Measurements from ENCODE around the genes USP17L28 and SLC2A9.

DNA sequence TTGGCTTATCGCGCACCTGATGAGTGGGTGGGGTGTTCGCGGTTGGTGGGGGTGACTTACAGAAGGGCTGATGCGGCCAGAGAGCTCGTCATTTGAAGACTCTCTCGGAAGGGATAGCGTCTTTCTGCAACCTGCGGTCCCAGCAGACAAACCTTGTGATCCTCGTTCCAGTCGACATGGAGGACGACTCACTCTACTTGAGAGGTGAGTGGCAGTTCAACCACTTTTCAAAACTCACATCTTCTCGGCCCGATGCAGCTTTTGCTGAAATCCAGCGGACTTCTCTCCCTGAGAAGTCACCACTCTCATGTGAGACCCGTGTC lies at the start of gene USP17L28:
Gene USP17L28, plus strand, starts transcription at position 177 of the 323 bp plus-strand sequence.
- RRBS = no CpG with 5 or more reads among the region's 16 CpGs

DNA sequence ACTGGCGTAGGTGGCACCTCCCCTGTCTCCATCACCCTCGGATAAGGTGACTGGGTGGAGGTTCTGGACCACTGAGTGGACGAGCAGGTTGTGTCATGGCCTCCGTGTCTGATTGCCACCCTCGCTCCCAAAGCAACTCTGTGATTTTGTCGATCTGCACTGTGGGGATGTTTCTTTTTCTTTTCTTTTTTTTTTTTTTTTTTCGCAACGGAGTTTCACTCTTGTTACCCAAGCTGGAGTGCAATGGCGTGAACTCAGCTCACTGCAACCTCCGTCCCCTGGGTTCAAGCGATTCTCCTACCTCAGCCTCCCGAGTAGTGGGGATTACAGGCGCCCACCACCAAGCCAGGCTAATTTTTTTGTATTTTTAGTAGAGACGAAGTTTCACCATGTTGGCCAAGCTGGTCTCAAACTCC lies 56.2 kb downstream of the DEFB131A start:
- RRBS = no CpG with 5 or more reads among the region's 14 CpGs

DNA sequence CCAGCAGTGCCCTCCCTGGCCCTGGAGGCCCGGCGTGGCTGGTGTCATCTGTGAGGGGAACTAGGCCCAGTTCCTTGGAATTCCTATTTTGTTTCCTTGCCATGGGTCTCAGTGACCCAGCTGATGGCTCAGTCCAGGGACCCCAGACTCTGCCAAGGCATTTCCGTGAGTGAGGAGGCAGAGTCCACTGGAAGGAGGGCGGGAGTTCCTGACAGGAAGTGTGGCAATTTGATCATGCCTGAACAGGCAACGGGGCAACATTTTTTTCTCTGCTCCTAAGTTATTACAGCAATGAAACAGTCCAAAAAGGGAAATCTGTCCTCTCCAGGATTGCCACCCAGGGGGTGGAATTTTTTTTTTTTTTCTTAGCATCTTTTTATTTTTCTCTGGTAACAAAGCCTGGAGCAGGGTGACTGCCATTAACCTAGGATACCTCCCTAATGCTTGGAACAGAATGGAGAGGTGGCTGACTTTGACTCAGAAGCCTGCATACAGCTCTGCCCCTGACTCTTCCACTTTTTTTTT lies at the start of gene SLC2A9:
Gene SLC2A9, minus strand, starts transcription at position 171 of the 525 bp plus-strand sequence.
- RRBS = no CpG with 5 or more reads among the region's 5 CpGs

GRCh38 chr4:10112080-10112681 lies 4.4 kb downstream of the WDR1 start:
- RRBS = no CpG with 5 or more reads among the region's 8 CpGs

GRCh38 chr4:10121426-10122118 lies 5.0 kb upstream of the WDR1 start:
- RRBS = 90% methylated on average over 2 of the region's 12 CpGs

DNA sequence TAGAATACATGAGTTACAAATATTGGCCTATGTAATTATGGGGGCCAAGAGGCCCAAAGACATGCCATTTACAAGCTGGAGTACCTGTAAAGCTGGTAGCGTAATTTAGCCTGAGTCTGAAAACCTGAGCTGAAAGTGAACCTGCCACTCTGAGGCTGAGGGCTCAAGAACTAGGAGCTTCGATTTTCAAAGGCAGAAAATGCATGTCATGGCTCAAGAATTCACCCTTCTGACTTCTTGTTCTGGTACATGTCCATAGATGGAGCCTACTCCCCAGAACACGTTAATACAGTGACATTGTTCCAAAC lies 115.4 kb upstream of the WDR1 start:
- RRBS = no CpG with 5 or more reads among the region's 3 CpGs

GRCh38 chr4:11066158-11067137 lies 362.2 kb downstream of the HS3ST1 start:
- RRBS = no CpG with 5 or more reads among the region's 30 CpGs

DNA sequence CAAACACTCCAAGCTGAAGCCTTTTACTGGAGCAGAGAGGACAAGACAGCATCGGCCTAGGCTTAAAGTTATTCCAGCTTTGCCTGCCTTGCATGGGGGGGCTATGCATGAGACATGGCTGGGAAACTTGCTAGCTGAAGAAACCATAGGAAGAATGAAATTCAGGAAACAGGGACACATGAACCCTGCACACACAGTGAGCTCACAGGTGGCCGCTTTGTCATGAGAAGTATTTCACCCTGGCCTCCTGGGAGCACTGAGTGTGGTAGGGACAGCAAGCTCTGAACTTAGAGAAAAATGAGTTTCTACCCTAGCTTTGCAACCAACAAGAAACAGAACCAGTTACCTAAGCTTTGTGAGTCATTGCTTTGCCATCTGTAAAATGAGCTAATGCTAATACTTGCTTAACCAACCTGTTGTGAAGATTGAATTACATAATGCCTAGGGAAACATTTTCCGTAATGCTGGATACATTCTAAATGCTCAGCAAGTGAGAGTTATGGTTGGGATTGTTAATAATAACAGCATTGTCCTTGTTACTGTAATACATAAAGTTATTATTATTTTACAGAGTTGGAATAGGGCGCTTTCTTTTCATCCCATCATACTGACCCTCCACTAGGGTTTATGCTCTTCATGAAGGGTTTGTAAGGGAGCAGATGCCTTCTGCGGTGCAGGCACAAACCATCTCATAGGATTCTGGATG lies 206.7 kb upstream of the HS3ST1 start:
- RRBS = no CpG with 5 or more reads among the region's 5 CpGs

- RRBS = no CpG with 5 or more reads among the region's 5 CpGs
Observed at GRCh38 chr4:11722272-11722875, 293.7 kb upstream of the HS3ST1 start.

GRCh38 chr4:12393781-12394213 lies 965.1 kb upstream of the HS3ST1 start:
- RRBS = no CpG with 5 or more reads among the region's 2 CpGs

DNA sequence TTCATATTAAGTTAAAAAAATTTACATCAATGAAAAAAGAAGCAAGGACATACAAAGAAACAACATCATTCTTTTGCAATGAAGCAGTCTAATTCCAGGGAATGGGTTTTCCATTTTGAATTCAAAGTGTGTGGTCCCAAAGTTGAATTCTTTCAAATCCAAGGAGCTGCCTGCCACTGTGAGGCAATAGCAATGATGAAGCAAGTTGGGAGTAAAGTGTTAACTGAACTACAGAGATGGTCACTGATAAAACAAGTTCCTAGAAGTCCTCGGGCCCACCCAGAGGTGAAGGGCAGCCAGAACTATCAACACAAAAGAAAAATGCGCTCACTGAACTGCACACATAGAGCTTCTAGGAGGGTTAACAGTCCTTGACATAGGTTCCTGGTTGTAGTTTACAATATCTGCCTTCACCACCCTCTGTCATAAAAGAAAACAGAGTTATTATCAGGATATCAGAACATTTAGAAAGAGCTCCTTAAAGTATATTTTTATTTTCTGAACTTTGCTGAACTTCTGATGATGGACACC lies 115.8 kb downstream of the RAB28 start:
- RRBS = no CpG with 5 or more reads among the region's 2 CpGs

DNA sequence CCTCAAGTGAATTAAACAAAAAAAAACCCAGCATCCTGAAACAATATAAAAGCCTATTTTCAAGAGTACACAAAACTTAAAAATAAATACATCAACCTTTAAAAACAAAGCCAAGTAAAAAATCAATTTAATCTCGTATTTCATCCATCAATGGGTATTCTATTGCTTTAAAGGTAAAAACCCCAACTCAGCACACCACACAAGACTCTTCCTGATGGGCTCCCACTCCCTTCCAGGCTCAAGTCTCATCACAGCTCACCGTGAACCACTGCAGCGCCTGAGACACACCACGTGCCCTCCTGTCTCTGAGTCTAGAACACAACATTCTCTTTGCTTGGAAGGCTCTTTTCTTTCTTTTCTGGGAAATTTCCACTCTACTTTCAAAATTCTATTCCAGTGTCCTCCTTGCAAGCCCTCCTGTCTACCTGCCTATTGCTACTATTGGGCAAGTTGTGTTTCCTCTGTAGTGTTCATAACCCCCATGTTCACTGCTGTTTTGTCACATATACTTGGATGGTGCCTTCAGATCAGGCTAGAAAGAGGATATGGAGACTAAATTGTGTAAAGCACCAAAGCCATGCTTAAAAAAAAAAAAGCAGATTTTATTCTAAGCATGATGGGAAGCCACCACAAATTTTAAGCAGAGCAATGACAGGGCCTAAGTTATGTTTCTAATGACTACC lies 31.4 kb downstream of the BOD1L1 start:
- RRBS = no CpG with 5 or more reads among the region's 4 CpGs

GRCh38 chr4:13856161-13856421 lies 228.6 kb upstream of the BOD1L1 start:
- RRBS = no CpG with 5 or more reads among the region's 1 CpG

- RRBS = no CpG with 5 or more reads among the region's 7 CpGs
Observed at GRCh38 chr4:14111662-14112356, 484.3 kb upstream of the BOD1L1 start.

DNA sequence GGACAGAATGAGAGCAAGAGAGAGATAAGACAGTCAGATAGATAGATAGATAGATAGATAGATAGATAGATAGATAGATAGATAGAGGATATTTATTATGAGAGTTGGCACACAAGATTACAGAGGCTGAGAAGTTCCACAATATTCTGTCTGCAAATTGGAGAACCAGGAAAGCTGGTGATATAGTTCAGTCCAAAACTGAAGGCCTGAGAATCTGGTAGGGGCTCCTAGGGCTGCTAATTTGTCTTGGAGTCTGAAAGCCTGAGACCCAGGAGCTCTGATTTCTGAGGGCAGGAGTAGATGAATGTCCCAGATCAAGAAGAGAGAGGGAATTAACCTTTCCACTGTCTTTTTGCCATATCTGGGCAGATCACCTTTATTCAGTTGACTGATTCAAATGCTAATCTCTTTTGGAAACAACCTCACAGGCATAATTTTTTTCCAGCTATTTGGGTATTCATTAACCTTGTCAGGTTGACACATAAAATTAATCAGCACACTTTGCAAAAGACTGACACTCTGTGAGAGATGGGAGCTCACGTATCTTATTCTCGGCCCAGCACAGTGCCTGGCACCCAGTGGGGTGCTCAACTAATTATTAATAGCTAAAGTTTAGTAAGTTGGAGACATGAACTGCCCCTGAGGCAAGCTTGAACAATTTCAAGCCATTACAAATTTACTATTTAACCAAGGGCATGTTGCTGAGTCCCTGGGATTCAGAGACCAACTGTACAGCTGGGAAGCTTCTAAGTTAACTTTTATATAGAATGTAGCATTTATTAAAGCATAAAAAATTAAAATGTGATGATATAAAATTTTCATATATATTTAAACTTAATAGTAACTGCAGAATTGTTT lies 114.3 kb downstream of the CPEB2 start:
- RRBS = no CpG with 5 or more reads among the region's 2 CpGs

GRCh38 chr4:15450930-15451374 lies 18.7 kb upstream of the CC2D2A start:
- RRBS = no CpG with 5 or more reads among the region's 1 CpG

GRCh38 chr4:15551969-15553178 lies 82.7 kb downstream of the CC2D2A start:
- RRBS = no CpG with 5 or more reads among the region's 7 CpGs

DNA sequence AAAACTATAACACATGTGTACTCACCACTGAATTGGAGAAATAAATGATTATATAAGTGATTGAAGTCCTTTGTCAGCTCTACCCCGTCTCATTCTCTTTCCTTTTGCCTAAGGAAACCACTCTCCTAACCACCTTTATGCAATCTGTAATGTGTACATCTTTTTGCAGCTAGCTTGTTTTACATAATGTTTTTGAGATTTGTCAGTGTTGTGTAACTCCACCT lies 674 bp downstream of the FAM200B start:
- RRBS = no CpG with 5 or more reads among the region's 1 CpG

Data from zone of skin (tissue), 1 donor.